GM06990 (cell line): ENCODE data around the genes TXLNA, CCDC28B and MARCKSL1.

DNA sequence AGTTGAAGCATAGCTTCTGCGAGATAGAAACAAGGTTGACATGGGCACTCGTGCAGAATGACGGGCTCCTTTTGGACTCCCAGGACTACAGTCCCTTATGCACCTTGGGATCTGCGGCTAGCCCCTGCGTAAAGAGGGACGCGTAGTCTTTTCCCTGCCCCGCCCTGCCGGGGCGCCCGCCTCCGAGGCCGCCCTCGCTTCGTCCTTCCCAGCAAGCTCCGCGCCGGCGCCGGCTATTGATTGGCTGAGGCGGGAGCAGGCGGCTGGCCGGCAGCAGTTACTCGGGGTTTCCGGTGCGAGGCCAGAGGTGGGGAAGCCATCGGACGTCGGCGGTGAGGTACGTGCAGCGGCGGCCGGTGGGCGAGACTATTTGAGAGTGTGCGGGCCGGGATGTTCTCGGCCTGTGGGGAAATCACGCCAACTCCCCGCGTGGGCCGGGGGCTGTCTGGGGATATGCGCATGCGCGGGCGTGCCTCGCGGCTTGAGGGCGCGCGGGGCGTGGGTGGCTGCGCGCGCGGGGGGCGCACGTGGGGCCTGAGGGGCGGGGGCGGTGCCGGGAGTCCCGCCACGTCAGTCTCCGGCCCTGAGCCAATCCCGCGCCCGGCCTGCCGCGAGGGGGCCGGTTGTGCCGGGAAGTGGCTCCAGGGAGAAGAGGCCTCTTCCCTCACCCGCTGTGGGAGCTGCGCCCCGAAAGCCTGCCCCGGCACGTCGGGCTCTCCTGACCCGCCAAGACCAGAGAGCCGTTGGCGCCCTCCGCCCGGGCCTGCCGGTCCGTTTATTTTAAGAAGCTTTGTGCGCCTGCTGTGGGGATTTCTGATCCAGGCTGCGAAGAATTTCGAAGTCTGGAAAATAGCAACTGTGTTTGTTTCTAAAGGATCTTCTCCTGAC, at the start of gene TXLNA:
TXLNA (plus strand) TSS at position 236 of the 888 bp plus-strand sequence.
- RRBS: 3% methylated on average over 45 of the region's 87 CpGs

GRCh38 chr1:32197404-32198067, 2.9 kb upstream of the CCDC28B start:
- RRBS: no CpG with 5 or more reads among the region's 6 CpGs

GRCh38 chr1:32200086-32200928, at the start of gene CCDC28B:
TSS of gene CCDC28B (plus strand) at chr1:32200595.
- RRBS: 13% methylated on average over 3 of the region's 31 CpGs

- RRBS: no CpG with 5 or more reads among the region's 9 CpGs
Observed at GRCh38 chr1:32201473-32201982, 1.1 kb downstream of the CCDC28B start.

GRCh38 chr1:32220508-32221400, 1.4 kb downstream of the TMEM234 start:
- RRBS: no CpG with 5 or more reads among the region's 5 CpGs

- RRBS: no CpG with 5 or more reads among the region's 10 CpGs
Observed at GRCh38 chr1:32254956-32256033, 4.2 kb downstream of the LCK start.

- RRBS: no CpG with 5 or more reads among the region's 1 CpG
Observed at GRCh38 chr1:32310106-32310367, 18.2 kb downstream of the HDAC1 start.

DNA sequence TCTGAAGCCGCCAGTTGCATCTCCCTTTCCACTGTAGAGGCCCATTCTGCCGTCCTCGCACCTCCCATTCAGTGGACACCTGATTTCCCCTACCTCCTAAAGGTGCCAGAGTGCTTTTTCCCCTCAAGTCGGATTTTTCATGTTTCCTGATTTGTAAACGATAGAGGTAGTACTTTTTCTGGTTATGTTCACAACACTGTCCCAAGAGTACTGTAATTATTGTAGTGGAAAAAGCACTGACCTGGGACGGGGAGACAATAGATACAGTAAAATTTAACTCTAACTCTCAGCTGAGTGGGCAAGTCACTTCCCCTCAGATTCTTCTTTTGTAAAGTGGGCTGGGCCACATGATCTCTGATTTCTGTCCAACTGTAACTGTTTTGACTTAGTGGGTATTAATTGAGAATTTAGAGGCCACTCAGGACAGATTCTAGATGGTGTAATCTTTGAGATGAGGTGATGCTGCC, 19.2 kb downstream of the MARCKSL1 start:
- RRBS: no CpG with 5 or more reads among the region's 6 CpGs

GRCh38 chr1:32335782-32336672, at the start of gene MARCKSL1:
TSS of gene MARCKSL1 (minus strand) at chr1:32336233.
- RRBS: 3% methylated on average over 48 of the region's 102 CpGs

DNA sequence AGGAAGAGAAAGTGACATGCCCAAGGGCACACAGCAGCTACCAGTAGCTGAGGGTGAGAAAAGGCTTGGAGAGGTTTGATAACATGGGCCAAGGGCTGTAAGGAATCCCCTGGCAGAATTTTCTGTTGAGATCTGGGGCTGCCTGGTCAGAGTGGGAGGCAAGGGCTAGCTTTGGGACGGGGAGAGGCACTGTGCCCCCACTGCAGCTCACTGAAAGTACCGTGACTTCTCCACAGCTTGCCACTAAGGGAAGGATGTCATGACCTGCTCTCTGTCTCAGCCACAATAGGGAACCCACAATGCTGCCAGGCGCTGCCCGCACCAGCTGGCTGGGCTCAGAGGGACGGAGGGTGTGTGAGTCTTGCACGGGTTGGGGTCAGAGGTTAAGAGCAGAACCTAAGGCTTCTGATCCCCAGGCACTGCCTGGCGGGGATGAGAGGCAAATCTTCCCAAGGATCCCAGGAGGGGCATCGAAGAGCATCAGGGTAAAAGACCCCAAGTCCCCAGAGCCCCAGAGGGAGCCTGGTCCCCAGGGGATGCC, 1.8 kb upstream of the MARCKSL1 start:
- RRBS: no CpG with 5 or more reads among the region's 8 CpGs

GRCh38 chr1:32352232-32352389, 10.2 kb downstream of the FAM229A start:
- RRBS: 5% methylated on average over 1 of the region's 5 CpGs

DNA sequence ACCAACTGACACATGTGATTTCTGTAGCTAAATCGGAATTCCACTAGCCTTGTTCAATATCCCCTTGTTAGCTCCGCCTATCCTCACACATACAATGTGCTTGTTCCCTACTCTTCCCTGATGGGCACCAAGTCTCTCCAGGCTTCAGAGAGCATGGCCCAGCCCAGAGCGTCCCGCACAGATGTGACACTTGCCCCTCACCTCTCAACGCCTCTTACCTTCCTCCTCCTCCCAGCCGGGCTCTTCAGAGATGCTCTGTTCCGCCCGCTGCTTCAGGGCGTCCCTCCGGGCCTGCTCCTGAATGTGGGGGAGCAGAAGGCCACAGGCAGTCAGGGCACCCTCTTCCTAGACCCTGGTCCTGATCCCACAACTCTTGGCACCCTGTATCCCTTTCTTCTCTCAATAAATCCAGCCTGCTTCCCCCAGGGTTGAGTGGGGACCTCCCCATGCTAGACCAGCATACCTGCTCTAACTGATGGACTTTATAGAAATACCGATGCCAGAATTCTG, 15.5 kb downstream of the TSSK3 start:
- RRBS: 96% methylated on average over 5 of the region's 11 CpGs

GRCh38 chr1:32378262-32378680, 15.9 kb downstream of the TSSK3 start:
- RRBS: 100% methylated on average over 1 of the region's 2 CpGs

- RRBS: no CpG with 5 or more reads among the region's 8 CpGs
Observed at GRCh38 chr1:32500003-32500313, 35.1 kb downstream of the ZBTB8B start.

- RRBS: no CpG with 5 or more reads among the region's 10 CpGs
Observed at GRCh38 chr1:32657394-32657984, 6.5 kb downstream of the RBBP4 start.

GRCh38 chr1:32684002-32684493, 18.5 kb downstream of the SYNC start:
- RRBS: no CpG with 5 or more reads among the region's 1 CpG

GRCh38 chr1:32694823-32695505, 7.6 kb downstream of the SYNC start:
- RRBS: 68% methylated on average over 9 of the region's 16 CpGs

GRCh38 chr1:32742942-32743464, 1.4 kb downstream of the KIAA1522 start:
- RRBS: no CpG with 5 or more reads among the region's 6 CpGs

- RRBS: no CpG with 5 or more reads among the region's 6 CpGs
Observed at GRCh38 chr1:32755207-32755664, 13.6 kb downstream of the KIAA1522 start.

GRCh38 chr1:32764756-32765425, 23.3 kb downstream of the KIAA1522 start:
- RRBS: no CpG with 5 or more reads among the region's 5 CpGs